Cardiac muscle cell (in vitro differentiated cells and primary cell): Measurements from ENCODE around the genes GNL2 and INPP5B.

GRCh38 chr1:37473574-37473937, 824 bp upstream of the ZC3H12A start:
- RAMPAGE, long total RNA = no peak
- RRBS = no CpG with 5 or more reads among the region's 7 CpGs

GRCh38 chr1:37474263-37474464, 216 bp upstream of the ZC3H12A start:
- RAMPAGE, long total RNA = no peak
- RRBS = under 1% methylated on average over 15 of the region's 29 CpGs

DNA sequence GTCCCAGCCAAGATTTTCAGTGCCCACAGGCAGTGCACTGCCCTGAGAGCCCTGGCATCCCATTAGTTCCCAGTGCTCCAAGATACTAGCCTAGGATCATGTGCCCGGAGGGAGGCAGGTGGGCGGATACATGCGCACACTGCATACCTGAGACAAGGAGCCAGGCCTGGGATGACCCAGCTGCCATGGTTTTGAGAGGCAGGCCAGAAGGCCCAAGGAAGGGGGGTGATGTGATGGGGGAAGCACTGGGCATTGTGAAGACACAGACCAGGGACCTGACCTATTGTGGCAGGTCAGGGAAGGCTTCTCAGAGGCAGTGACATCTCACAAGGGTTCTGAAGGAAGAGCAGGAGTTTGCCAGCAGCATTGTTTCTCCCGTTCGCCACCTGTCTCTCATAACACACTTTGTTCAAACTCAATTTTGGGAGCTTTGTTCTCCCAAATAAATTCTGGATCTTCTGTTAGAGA, 3.6 kb downstream of the ZC3H12A start:
- RAMPAGE, long total RNA = no peak
- RRBS = no CpG with 5 or more reads among the region's 5 CpGs

- RAMPAGE, long total RNA = no peak
- RRBS = 94% methylated on average over 4 of the region's 31 CpGs
These were observed 13.7 kb downstream of the SNIP1 start for GRCh38 chr1:37540185-37541085.

DNA sequence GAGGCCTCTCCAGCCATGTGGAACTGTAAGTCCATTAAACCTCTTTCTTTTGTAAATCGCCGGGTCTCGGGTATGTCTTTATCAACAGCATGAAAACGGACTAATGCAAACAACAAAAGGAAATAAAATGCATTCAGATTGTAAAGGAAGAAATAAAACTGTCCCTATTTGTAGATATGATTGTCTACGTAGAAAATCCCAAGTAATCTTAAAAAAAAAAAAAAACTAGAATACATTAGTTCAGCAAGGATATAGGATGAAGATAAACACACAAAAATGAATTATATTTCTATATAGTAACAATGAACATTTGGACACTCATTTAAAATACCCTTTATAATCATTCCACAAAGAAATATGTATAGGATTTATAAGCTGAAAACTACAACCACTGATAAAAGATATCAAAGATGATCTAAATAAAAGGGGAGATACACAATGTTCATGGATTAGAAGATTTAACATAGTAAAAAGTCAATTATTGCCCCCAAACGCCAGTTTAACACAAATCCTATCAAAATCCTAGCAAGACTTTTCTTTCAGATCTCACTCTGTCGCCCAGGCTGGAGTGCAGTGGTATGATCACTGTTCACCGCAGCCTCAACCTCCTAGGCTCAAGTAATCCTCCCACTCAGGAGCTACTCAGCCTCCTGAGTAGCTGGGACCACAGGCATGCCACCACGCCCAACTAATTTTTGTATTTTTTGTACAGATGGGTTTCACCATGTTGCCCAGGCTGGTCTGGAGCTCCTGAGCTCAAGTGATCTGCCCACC, 5.0 kb downstream of the SNIP1 start:
- RAMPAGE, long total RNA = no peak
- RRBS = no CpG with 5 or more reads among the region's 9 CpGs

DNA sequence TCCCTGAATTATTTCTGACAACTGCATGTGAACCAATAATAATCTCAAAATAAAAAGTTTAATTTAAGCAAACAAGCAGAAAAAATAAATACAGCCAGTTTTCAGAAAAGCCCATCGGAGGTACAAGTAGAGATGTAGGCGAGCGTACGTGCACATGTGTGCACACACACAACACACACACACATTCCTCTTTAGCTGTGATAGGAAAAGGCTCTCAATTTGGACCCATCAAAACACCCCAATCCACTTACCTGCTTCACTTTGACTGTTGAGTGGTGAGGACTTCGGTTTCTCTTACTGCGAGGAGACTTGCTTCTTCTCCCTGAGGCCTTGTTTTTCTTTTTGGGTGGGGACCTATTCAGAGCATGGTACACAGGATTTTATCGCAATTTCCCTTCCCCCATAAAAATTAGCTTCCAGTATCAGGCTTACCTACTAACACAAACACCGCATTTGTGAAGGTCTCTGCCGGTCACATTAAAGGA, 1.7 kb downstream of the SNIP1 start:
- RAMPAGE, long total RNA = no peak
- RRBS = no CpG with 5 or more reads among the region's 9 CpGs

DNA sequence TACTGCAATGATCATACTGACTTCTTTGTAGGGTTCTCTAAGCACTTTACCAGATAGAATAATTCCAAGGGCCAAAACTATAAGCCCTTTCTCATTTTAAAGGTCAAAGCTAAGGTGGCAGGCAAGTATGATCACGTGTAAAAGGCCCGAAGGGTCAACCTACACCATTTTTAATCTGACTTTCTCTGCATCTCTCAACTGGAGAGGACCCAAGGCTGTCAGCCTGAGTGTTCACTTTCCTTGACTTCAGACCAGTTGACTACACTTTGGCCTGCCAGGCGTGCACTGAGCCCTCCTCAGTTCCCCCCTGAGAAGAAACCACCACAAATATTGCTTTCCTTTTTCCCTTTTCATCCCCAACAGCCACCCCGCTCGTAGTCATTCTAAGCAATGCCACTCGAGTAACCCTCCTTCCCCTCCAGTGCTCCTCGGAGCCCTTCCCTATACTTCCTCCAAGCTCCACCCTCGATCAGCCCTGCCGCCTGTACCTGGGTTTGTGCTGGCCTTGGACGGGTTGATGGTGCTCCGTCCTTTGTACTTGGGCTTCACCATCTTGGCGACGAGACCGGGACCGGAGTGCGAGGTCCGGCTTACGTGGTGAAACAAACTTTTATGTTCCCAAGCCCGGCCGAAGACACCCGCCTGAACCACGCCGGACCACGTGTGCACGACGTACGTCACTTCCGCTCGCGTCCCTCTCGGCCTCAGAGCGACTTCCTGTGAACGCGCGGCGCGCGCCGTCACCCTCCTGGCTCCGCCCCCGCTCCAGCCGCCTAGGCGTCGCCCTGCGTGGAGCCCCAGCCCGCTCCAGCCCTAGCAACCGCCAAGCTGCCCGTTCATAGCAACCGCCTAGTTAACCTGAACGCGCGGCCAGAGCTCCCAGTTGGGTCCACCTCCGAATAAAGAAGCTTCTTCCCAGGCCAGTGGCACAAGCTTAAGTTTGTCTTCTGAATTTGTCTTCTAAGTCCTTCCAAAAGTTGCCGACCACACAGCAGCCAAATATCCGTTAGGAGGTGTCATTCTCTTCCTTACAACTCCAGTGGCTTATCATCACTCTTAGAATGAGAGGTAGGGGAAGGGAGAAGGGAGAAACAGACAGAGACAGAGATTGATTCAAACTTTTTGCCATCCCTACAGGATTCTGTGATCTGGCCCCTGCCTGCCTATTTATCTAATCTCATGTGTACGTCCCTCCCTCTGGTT, at the start of gene GNL2:
GNL2 (minus strand) TSS at position 667 of the 1,203 bp plus-strand sequence.
- RAMPAGE, long total RNA = start-site peak on the minus strand centred at position 654 of the sequence, 31 bp wide, 580 and 679 reads in 2 replicates
- RRBS = no CpG with 5 or more reads among the region's 56 CpGs

GRCh38 chr1:37858933-37859337, 457 bp downstream of the MTF1 start:
- RAMPAGE, long total RNA = no peak
- RRBS = 1% methylated on average over 5 of the region's 16 CpGs

DNA sequence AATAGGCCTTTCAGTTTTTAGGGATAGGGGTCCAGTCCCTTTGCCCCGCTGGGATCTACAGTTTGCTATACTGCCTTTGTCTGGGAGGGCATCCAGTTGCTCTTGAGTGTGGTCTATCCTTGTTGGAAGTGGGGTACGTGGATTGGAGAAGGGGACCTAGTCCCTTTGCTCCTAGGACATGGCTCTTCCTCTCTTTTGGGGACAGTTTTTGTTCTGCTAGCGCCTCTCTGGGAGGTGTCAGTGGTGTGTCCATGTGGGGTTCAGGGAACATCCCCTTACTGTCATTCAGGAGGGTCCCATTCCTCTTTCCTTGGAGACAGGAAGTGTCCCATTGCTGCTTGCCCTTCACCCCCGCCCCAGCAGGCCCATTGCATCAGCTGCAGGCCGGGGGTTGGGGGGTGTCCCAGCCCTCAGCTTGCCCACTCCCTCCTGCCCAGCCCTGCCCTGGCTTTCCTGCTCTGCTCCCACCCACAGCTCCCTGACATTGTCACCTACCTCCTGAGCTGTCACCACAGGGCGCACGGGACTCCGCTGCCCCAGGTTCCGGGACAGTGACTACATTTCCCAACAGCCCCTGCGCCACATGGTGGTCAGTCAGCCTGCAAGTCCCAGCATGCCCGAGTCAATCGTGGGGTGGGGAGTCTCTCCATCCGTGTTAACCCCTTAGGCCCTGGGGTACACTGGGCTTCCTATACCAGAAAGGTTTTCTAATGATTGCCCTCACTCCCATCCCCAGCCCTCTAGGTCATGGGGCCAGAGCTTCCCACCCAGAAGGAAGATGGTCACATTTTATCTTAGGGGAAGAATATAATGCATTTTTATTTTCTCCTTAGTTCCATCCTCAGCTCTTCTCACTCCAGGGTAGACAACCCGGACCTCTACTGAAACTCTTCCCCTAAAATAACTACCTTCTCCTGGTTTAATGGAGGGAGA, at the start of gene INPP5B:
INPP5B (minus strand) TSS at position 559 of the 933 bp plus-strand sequence.
- RAMPAGE, long total RNA = start-site peak on the minus strand centred at position 541 of the sequence, 57 bp wide, 111 and 81 reads in 2 replicates
- RRBS = no CpG with 5 or more reads among the region's 14 CpGs

DNA sequence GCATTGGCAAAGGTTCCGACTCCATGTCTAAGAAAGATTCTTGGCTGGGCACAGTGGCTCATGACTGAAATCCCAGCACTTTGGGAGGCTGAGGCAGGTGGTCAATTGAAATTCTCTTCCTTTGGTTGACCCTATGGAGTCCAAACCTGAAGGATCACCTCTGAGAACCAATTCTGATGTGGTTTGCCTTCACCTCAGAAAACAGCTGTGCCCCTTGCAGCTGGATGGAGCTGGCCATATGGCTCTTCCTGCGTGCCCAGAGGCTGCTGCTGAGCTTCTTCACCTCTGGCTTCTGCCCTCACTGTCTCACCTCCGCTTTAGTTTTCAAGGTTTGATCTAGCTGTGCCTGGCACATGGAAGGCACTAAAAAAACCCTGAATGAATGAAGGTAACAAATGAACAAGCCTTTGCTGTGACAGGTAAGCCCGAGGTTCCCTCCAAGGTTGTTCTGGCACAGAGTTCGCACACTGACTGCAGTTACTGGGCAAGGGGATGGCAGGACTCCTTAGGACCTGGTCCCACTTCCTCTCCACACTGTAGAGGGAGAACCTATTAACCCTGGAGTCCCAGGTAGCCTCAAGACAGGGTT, 8.5 kb upstream of the INPP5B start:
- RAMPAGE, long total RNA = no peak
- RRBS = no CpG with 5 or more reads among the region's 5 CpGs

- RAMPAGE, long total RNA = no peak
- RRBS = no CpG with 5 or more reads among the region's 1 CpG
These were observed 98.7 kb upstream of the POU3F1 start for GRCh38 chr1:38145344-38145687.

- RAMPAGE, long total RNA = no peak
- RRBS = no CpG with 5 or more reads among the region's 14 CpGs
These were observed 200.3 kb upstream of the POU3F1 start for GRCh38 chr1:38246928-38247284.

DNA sequence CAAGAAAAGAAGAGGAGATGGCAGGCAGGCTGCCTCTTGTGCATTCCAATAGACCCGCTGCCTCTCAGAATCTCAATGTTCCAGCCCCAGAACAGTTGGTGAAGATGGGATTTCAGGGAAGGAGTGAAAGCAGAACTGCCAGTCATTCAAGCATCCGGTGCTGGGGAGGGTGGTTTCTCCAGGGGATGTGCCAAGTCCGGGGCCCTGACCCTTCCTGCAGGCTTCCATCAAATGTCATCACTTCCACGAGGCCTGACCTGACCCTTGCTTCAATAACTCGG, 386.5 kb upstream of the POU3F1 start:
- RAMPAGE, long total RNA = no peak
- RRBS = no CpG with 5 or more reads among the region's 5 CpGs

DNA sequence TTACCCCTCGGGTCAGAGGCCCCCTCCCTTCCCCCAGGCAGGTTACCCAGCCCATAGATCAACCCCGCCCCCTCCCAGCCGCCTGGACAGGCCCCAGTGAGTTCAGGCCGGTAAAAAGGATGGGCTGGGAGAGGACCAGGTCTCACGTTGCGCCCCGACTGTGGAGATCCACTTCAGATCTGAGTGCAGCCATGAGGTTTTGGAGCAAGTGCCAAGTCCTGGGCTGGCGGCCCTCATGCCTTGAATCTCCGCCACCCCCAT, 300.8 kb downstream of the RRAGC start:
- RAMPAGE, long total RNA = no peak
- RRBS = no CpG with 5 or more reads among the region's 9 CpGs

GRCh38 chr1:38720968-38721516, 138.5 kb downstream of the RRAGC start:
- RAMPAGE, long total RNA = no peak
- RRBS = no CpG with 5 or more reads among the region's 3 CpGs

DNA sequence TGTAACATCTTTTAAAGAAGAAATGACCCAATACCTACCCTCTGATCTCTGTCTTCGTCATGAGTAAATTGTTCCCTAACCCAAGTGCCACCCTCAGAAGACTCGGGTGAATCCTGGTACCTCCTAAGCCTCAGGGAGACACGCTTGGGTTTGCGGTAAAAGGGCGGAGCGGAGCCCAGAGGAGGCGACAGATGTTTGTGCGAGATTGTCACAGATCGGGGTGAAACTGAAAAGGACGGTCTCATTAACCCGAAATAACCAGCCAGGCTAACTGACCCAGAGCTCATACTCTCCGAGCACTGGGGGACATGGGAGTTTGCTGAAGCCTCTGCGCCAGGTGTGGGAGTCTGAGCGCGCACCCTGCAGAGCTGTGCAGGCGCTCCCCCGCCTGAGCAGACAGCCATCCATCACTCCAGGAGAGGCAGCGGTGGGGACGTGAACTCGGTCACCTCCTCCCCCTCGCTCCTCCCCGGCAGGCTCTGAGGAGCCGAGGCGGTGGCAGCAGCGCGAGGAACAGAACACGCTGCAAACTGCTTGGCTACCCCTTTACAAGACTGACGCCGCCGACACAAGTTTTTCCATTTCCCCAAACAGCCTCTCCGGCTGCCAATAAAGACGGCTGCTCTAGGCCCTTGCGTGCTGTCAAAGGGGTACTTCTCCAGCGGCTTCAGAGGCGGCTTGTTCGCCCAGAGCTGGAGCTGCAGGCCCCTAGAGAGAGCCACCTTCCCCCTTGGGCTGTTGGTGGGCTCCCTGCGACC, 43.6 kb downstream of the RRAGC start:
- RAMPAGE, long total RNA = no peak
- RRBS = no CpG with 5 or more reads among the region's 37 CpGs

DNA sequence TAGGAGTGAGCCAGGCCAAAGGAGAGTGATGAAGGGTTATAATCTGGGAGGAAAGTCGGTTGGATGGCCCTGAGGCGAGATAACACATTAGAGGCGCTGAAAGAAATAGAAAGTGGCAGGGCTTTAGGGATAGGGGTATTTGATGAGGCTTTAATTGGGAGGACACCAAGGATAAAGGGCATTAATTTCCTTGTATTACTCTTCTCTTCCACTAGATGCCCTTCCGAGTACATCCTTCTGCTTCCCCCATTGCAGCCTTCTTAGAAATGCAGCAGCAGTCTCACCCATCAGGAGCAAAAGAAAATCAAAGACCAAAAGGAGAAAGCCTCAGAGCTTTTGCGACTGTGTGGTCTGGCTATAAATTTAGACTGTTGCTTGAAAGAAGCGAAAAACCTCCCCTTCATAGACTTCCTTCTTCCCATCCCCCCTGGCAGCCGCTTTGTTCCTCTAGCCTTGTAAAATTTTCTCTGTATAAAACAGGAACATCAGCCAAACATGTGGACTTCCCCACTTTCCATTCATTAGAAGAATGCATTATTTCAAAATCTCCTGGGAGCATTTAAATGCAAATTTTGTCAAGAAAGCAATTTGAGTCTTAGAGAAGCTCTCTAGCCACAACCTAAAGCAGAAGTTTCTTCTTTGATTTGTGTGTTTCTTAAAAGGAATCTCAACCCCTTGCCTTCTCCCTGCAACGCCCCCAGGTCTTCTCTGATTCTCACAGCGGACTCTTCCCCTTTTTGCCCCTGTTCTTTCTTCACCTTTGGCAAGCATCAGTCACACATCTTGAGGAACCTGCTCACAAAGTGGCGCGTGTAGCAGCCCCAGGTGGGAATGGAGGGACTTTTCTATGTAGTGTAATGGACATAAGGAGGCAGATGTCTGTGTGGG, 76.6 kb downstream of the NDUFS5 start:
- RAMPAGE, long total RNA = no peak
- RRBS = no CpG with 5 or more reads among the region's 11 CpGs

GRCh38 chr1:39142650-39143296, 61.7 kb upstream of the MACF1 start:
- RAMPAGE, long total RNA = no peak
- RRBS = no CpG with 5 or more reads among the region's 4 CpGs

DNA sequence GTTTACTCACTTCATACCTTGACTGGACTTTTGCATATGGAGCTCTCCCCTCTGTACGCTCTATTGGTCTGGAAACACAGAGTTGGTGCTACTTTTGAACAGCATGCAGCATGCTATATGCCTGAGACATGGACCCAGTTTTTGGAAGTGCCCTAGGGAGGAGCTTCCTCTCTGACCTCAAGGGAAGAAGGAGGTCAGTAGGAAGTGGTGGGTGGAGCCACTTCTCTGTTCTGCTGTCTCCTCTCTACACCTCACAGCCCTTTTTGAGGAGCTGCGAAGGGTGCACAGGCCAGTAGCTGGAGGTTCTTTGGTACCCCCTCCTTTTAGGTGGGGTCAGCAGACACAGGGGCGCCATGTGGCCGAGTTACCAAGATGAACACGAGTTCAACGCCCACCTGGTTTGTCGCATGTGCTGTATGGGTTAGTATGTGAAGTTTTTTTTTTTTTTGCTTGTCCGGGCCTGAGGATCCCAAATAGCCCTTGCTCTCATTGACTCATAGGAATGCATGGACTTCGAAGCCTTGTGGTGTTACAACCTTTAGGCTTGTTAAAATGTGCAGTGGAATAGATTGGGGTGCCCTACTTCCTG, 10.6 kb downstream of the MACF1 start:
- RAMPAGE, long total RNA = start-site peak on the plus strand centred at position 241 of the sequence, 55 bp wide, 458 and 893 reads in 2 replicates
- RRBS = no CpG with 5 or more reads among the region's 9 CpGs

- RAMPAGE, long total RNA = no peak
- RRBS = no CpG with 5 or more reads among the region's 5 CpGs
These were observed 99.4 kb upstream of the BMP8A start for GRCh38 chr1:39391754-39392637.